Paraaortic lymph node (tissue), 1 donor: ENCODE measurements around the genes CEP43 and UNC93A.

- PRO-cap = no peak
Observed at GRCh38 chr6:166628522-166628976, 1.5 kb upstream of the RPS6KA2 start.

DNA sequence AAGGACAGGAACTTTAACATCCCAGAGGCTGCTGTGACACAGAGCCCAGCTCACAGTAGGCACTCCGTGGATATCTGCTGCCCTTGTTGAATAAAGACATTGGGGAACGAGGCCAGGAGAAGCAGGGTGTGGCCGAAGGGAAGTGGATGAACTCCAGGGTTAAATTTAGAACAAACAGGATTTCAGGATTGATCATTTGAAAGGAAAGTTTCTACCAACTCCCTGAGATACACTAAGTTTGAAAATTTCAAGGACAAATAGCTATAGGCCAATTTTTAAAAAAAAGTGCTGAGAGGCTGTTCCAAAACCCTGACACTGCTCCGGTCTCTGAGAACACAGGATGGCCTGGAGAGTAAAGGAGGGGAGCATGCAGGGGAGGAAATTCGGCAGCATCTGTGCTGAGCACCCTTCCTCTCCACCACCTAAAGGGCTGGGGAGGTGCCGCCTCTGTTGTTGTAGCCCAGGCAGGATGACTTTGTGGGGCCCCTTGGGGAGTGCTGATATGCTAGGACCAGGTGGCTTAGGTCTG, 9.6 kb upstream of the RPS6KA2 start:
- PRO-cap = no peak

GRCh38 chr6:166999146-167000229, at the start of gene CEP43:
Gene CEP43 (plus strand): TSS chr6:166999397.
- PRO-cap = bidirectional peak, plus-strand start at chr6:166999403, minus-strand start at chr6:166999076

- PRO-cap = no peak
Observed at GRCh38 chr6:167094383-167094845, 28.5 kb upstream of the CCR6 start.

DNA sequence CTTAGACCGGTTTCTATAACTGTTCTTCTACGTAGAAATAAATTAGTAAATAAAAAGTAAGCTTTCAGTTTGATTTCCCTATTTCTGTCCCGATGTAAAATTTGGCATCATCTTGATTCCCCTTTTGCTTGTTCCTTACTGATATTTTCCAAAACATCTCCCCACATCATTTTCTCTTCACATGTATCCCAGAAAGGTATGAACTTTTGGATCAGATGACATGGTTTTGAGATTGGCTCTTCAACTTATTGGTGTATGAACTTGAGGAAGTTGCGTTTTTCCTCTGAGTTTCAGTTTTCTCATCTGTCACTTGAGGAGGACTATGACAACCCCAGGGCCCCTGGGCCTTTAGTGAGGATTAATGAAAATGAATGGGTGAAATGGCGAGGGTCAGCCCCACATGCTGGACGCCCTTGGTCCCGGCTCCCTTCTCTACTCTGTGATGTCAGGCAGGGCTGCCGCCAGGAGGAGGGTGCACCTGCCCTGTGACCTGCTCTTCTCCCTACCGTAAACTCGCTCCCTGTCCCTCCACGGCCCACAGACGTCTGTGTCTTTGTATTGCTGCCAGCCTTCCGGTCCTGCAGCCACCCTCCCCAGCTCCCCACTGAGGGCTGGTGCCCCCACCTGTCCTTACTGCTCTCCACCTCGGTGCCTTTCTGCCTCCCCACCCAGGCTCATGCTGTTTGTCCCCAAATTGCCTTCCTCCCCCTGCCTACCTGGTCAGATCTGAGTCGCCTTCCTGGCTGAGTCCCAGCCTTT, 4.2 kb upstream of the CCR6 start:
- PRO-cap = unidirectional peak, plus-strand start at position 306 of the sequence; unidirectional peak, minus-strand start at position 515 of the sequence

DNA sequence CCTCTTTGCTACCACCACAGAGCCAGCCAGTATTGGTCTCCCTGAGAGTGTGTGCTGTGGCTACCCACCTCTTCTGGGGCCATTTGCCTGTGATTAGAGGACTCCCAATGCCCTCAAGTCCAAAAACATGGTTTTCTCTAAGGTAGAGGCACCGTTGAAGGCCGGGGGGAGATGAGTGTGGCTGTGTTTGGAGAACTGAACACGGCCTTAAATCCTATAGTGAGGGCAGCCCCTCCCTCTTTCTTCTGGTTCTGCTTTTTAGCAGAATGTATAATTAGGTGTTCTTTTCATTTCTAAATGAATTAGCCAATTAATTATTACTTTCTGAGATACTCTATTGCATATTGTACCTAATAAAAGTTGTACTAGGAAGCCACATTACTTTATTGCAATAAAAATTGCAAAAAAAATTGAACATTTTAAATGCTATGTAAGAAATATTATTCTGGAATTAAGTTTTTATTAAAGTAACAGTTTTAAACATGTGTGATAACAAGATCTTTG, 2.6 kb downstream of the CCR6 start:
- PRO-cap = no peak

DNA sequence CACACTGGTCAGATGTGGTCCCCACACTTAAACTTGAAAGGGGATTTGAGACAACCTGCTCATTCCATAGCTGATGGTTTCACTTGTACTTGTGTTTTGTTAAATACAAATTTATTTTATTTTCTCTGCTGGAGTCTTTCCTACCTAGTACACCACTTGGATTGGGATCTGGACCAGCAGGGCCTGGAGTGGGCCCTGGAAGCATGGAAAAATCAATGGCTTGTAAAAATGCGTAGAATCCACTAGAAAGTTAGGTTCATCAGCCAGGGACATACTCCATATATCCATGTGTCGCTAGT, 521 bp upstream of the GPR31 start:
- PRO-cap = no peak

DNA sequence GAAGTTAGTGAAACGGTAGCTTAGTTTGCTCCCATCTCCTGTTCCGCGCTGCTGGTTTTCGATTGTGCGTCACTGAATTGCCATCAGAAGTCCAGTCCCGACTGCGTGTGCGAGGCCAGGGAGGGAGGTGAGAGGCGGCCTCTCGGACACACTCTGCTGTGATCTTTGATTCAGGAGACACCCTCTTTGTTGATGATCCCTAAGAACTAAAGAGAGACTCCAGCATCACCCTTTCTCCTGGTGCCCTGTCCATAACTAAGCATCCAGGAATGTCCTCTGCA, 24.3 kb upstream of the UNC93A start:
- PRO-cap = no peak

- PRO-cap = no peak
Observed at GRCh38 chr6:167268589-167269461, 22.3 kb upstream of the UNC93A start.

- PRO-cap = no peak
Observed at GRCh38 chr6:167290936-167291629, at the start of gene UNC93A. Gene UNC93A (plus strand): TSS chr6:167291315.

- PRO-cap = no peak
Observed at GRCh38 chr6:167331689-167332126, 6.8 kb downstream of the TTLL2 start.

GRCh38 chr6:167544060-167544530, 219.2 kb downstream of the TTLL2 start:
- PRO-cap = unidirectional peak, minus-strand start at chr6:167544219

GRCh38 chr6:167661427-167661878, 165.3 kb upstream of the AFDN start:
- PRO-cap = no peak

GRCh38 chr6:167678037-167678315, 148.7 kb upstream of the AFDN start:
- PRO-cap = no peak

DNA sequence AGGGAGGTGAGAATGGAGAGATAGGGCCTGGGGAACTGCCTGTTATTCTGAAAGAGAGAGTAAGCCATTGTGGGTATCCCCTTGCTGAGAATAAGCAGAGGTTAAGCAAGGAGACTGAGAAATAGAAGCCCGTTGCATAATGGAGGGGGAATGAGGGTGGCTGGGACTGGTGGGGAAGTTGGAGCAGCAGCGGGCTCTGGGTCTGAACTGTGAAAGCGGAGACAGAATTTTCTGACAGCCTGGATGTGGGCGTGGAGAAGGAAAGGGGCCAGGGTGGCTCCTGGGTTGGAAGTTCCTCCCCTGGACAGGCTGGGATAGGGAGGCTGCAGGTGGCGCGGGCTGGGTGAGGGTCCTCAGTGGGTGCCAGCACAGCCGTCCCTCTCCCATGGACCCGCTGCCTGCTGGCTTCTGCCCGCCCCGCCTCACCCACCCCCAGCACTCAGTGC, 114.6 kb upstream of the AFDN start:
- PRO-cap = no peak

GRCh38 chr6:167850488-167851208, 23.9 kb downstream of the AFDN start:
- PRO-cap = no peak

DNA sequence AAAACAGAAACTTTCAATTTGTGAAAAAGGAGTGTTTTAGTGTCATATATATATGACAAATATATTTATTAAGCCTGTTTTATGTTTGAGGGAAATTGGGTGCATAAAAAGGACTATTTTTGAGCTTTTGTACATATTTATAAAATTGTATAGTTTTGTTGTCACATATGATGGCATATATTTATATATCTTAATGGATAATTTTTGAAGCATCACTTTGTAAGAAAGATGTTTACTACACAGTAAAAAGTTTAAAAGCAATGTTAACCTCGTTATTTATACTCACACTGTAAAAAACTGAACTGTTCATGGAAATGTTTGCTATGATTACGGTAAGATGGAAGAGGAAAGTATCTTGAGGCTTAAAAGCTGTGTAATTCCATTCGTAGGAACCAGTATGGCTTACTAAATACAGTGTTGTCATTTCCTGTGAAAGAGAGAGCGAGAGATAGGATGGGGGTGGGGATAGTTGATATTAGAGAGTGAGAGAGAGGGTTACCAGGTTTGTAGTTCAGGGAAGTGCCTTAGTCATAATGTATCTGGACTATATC, 30.1 kb downstream of the AFDN start:
- PRO-cap = no peak

GRCh38 chr6:167864219-167865133, 37.8 kb downstream of the AFDN start:
- PRO-cap = no peak

- PRO-cap = no peak
Observed at GRCh38 chr6:168029693-168030133, 32.2 kb downstream of the KIF25 start.

DNA sequence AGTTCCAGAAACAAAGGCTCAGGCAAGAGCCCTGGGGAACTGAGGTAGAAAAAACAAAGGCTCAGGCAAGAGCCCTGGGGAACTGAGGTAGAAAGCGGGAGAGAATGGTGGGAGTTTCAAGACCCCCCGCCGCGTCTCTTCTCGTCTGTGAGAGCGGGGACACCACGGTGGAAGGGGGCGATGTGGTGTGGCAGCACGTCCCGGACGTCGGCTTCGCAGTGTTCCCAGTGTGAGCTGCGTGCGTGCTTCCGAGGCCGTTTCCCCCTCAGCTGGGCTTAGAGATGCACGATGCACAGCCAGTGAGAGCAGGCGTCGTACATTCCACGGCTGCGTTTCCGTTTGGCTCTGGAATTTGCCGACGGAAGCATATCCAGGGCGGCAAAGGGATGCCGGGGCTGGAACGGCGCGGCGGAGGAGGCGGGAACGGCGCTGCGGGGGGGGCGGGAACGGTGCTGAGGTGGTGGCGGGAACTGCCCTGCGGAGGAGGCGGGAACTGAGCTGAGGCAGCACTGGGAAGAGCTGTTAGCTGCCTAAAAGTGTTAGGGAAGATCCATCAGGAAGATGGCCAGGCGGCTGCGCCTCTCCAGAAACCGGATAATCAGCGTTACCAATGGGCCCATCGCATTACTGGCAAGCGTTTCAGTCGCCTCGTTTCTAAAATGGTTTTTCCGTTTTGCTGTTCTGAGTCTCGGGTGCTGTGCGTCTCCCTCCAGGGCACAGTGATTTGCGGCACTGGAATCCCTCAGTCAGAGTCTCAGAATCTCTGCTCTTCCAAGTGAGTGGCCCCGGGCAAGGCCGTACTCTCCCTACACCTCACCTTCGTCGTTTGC, 37.8 kb downstream of the KIF25 start:
- PRO-cap = bidirectional peak, plus-strand start at position 496 of the sequence, minus-strand start at position 260 of the sequence